Esophagus muscularis mucosa (tissue), 4 donors: ENCODE data around the gene LMNB1.

GRCh38 chr5:126777088-126777981 is at the start of gene LMNB1:
Gene LMNB1 (plus strand): TSS chr5:126777136.
- PRO-cap = bidirectional peak, plus-strand start at chr5:126777160, minus-strand start at chr5:126776925; bidirectional peak, plus-strand start at chr5:126777819, minus-strand start at chr5:126777838
- RAMPAGE, long total RNA, 4 experiments = no peak in any of the 4 experiments

DNA sequence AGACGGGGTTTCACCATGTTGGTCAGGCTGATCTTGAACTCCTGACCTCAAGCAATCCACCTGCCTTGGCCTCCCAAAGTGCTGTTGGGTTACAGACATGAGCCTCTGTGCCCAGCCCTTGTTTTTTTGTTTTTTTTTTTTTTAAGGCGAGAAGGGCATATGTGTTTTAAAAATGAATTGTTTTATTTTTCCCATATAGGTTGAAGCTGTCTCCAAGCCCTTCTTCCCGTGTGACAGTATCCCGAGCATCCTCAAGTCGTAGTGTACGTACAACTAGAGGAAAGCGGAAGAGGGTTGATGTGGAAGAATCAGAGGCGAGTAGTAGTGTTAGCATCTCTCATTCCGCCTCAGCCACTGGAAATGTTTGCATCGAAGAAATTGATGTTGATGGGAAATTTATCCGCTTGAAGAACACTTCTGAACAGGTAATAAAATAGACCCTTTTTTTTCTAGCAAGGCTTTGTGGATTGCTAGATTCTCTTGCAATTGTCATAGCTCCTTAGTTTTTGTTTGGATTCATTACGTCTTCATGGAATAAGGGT is 43.8 kb downstream of the LMNB1 start:
- PRO-cap = no peak
- RAMPAGE, long total RNA, 4 experiments = no peak in any of the 4 experiments

- PRO-cap = no peak
- RAMPAGE, long total RNA, 4 experiments = no peak in any of the 4 experiments
These were observed 42.3 kb downstream of the MARCHF3 start for GRCh38 chr5:126987995-126988530.

DNA sequence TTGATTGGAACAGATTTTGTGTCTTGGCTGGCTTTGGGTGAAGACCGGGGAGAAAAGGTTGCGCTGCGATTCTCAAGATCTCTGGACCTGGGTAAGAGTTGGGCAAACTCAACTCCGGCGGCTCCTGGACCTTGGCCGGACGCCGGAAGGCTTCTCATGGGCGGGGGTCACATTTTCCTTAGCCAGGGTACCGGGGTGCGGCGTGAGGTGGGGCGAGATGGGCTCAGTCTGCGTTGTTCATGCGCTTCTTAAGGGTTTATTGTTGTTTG is 304 bp downstream of the MEGF10 start:
- PRO-cap = no peak
- RAMPAGE, long total RNA, 4 experiments = no peak in any of the 4 experiments

GRCh38 chr5:127553508-127554153 is 36.2 kb downstream of the PRRC1 start:
- PRO-cap = no peak
- RAMPAGE, long total RNA, 4 experiments = no peak in any of the 4 experiments

GRCh38 chr5:128085364-128085956 is 1.9 kb downstream of the SLC12A2 start:
- PRO-cap = no peak
- RAMPAGE, long total RNA, 4 experiments = no peak in any of the 4 experiments

DNA sequence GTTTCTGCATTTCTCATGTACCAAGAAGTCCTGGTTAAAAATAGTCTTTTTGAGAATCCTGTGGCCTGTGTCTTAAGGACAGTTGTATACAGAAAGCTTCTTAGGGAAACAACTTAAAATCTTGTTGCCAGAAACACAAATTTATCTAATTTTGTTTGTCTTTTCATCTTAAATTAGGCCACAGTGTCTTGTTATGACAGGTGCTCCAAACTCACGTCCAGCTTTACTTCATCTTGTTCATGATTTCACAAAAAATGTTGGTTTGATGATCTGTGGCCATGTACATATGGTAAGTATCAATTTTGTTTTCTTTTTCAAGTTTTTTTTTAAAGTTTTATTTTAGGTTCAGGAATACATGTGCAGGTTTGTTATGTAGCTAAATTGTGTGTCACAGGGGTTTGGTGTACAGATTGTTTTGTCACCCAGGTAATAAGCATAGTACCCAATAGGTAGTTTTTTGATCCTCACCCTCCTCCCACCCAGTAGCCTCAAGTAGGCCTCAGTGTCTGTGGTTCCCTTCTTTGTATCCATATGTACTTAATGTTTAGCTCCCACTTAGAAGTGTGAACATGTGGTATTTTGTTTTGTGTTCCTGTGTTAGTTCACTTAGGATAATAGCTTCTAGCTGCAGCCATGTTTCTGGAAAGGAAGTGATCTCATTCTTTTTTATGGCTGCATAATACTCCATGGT is 74.5 kb downstream of the SLC12A2 start:
- PRO-cap = no peak
- RAMPAGE, long total RNA, 4 experiments = no peak in any of the 4 experiments

DNA sequence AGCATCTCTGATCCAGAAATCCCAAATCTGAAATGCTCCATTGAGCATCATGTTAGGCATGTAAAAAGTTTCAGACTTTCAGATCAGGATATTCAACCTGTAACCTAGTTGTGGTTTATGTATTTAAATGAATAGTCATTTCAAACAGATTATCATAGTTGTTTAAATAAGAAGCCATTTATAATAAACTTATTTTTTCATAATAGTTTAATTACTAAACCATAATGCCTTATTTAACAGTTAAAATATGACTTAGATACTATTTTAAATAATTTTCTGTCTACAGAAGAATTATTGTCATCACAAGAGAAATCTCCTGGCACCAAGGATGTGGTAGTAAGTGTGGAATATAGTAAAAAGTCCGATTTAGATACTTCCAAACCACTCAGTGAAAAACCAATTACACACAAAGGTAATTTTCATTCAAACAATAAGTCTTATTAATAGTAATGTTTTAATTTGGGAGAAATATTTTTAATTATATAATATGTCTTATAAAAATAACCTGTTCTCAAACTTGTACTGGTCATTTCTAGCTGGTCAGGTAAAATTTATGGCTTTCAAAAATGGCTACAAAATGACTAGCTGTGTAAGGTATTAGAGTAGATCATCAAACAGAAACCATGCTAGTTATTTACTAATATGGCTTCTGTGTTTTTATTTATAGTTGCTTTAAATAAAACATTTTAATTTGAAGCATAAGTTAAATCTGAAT is 90.8 kb downstream of the SLC12A2 start:
- PRO-cap = no peak
- RAMPAGE, long total RNA, 4 experiments = no peak in any of the 4 experiments

GRCh38 chr5:129766486-129766877 is 18.6 kb downstream of the MINAR2 start:
- PRO-cap = no peak
- RAMPAGE, long total RNA, 4 experiments = no peak in any of the 4 experiments

DNA sequence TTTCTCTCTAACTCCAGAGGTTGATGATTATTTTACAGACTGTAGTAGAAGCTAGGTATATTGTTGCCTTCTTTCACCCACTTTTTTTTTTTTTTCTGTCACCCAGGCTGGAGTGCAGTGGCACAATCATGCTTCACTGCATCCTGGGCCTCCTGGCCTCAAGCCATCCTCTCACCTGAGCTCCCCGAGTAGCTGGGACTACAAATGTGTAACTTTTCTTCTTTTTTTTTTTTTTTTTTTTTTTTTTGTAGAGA is 96.2 kb downstream of the CHSY3 start:
- PRO-cap = no peak
- RAMPAGE, long total RNA, 4 experiments = no peak in any of the 4 experiments

DNA sequence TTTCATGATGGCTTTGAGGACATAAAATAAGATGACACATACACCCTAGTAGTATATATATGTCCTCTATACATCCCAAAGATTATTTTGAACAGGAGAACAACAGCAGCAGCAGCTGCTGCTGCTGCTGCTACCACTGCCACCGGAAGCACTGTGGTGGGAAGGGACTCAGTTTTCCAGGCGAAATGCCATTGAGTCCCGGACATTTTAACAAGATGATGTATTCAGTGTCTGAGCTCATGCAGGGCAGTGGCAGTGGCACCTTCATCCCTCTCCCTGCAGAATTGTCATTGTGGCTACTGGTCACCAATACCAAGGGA is 151.3 kb downstream of the CHSY3 start:
- PRO-cap = no peak
- RAMPAGE, long total RNA, 4 experiments = no peak in any of the 4 experiments

DNA sequence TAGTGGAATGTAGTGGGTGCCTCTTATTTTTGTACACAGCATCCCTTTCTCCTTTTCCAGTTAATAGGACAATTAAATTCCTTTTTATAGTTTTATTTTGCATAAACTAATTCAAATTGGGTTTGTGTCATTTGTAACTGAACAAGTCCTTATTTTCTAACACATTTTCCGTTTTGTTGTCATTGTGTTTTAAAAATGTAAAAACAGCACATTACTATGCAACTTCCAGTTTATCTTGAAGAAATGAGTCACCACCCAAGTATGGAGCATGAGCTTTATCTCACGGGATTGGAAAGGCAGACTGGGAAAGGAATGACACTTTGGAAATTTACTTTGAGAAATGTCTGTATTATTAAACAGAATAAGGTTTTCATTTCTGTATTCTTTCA is 432.9 kb downstream of the CHSY3 start:
- PRO-cap = no peak
- RAMPAGE, long total RNA, 4 experiments = no peak in any of the 4 experiments

DNA sequence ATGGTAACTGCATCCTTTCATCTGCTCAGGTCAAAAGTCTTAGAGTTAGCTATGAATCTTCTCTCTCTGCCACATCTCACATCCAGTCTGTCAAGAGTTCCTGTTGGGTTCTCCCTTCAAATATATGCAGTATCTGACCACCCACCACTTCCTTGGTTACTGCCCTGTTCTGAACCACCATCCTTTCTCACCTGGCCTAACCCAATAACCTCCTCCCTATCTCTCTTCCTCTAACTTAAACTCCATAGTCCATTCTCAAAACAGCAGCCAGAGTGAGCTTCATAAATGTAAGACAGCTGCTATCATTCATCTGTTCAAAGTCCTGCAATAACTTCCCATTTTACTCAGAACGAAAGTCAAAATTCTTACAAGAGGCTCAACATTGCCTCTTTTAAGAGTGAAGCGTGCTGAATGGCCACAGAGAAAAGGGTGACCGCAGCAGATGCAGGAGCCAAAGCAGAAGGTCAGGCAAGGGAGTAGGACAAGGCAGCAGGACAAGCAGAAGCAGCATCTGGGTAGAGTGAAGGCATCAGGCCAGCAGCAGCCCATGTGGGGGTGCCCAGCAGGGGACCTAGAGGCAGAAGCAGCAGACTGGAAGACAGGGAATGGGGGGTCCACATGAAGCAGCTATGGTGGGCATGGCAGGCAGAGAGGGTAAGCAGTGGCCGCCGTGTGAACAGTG is 39.3 kb upstream of the CDC42SE2 start:
- PRO-cap = no peak
- RAMPAGE, long total RNA, 4 experiments = no peak in any of the 4 experiments

DNA sequence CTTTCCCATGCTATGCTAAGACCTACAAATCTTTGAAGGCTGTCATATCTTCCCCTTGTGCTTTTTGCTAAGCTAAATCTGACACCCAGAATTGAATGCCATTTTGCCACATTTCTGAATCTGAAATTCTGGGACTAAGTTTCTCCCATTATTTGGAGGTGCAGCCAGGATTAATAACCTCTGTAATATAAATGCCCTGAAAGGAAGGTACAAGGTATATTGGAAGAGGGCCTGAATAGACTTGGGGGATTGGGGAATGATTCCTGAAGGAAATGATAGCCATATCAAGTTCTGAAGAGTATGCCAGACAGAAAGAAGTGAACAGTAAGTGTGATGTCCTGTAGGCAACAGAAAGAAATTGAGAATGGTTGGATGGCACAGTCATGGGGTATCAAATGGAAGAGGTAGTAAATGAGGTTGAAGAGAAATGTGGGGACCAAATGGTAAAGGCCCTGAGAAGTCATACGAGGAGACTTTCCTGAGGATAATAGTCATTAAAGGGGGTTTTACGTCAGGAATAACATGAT is 34.9 kb downstream of the CDC42SE2 start:
- PRO-cap = no peak
- RAMPAGE, long total RNA, 4 experiments = no peak in any of the 4 experiments

DNA sequence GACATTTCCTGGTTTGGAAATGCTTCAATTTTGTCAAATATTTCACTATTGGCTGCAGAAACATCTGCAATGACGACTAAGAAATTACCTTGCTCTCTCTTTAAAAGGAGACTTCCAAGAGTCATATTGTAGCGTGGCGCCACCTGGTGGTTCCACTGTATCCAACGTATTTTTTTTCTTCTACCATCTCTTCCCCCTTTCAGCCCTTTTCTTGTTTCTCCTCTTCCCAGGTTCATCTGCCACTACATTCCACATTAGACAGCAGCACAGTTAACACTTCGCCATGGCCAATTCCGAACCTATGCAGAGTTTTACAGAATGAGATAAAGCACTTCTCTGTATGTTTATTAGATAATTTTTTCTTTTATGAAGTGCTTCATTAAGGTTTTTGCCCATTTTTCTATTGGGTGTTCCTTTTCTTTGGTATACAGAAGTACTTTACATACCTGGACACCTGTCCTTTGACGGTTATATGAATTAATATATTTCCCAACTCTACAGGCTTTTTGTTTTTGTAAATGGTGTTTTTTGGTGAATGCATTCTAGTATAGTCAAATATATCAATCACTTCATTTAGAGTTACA is 153.6 kb downstream of the CDC42SE2 start:
- PRO-cap = no peak
- RAMPAGE, long total RNA, 4 experiments = no peak in any of the 4 experiments

DNA sequence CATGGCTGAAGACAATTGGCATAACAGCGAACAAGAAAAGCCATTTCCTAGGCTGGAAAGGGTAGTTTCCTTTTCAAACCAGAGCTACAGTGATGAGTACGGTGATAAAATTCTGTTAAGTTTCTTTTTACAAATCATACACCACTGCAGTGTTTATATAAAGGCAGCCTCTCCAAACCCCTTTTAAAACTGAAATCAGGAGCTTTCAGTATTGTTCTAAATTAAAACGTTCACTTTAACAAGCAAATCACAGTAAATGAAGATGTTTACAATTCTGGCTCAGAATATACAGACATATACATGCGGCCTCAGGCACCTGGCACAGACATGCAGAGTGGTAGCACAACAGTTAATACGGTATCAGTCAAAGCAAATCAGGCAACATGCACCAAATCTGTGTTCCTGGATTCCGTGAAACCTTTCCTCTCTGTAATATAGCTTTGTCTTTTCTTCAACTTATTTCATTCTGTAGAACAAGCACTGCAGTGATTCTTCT is 102.9 kb downstream of the RAPGEF6 start:
- PRO-cap = no peak
- RAMPAGE, long total RNA, 4 experiments = no peak in any of the 4 experiments

- PRO-cap = no peak
- RAMPAGE, long total RNA, 4 experiments = no peak in any of the 4 experiments
These were observed 2.8 kb downstream of the RAPGEF6 start for GRCh38 chr5:131632110-131632749.

- PRO-cap = no peak
- RAMPAGE, long total RNA, 4 experiments = no peak in any of the 4 experiments
These were observed 28.3 kb downstream of the ACSL6 start for GRCh38 chr5:131983248-131983454.

DNA sequence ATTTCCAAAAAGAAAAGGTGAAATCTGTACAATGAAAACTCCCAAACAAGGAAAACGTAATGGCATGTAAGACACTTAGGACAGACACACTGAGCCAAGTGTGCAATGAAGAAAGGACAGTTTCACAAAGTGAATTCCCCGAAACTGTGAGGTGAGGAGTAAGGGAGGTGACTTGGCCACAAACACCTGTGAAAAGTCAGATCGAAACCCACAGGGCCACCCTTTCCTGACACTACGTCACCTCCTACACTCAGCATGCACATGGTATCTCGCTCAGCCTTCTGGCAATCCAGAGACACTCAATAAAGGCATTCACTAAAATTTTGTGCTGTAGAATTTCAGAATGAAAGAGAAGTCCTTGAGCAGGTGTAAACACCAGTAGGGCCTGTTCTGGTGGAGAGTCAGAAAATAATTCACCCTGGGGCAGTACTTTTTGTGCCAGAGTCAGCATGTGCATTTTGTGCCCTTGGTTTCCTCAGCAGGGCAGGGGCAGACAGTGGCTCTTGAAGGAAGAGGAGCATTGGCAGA is 8.8 kb upstream of the ACSL6 start:
- PRO-cap = no peak
- RAMPAGE, long total RNA, 4 experiments = no peak in any of the 4 experiments

GRCh38 chr5:132258310-132259112 is 1.0 kb downstream of the PDLIM4 start:
- PRO-cap = bidirectional peak, plus-strand start at chr5:132258555, minus-strand start at chr5:132258559
- RAMPAGE, long total RNA, 4 experiments = no peak in any of the 4 experiments